Metastatic Breast Carcinoma in the Ovary (tissue), 3 donors: ENCODE results near the gene MDM2.

DNA sequence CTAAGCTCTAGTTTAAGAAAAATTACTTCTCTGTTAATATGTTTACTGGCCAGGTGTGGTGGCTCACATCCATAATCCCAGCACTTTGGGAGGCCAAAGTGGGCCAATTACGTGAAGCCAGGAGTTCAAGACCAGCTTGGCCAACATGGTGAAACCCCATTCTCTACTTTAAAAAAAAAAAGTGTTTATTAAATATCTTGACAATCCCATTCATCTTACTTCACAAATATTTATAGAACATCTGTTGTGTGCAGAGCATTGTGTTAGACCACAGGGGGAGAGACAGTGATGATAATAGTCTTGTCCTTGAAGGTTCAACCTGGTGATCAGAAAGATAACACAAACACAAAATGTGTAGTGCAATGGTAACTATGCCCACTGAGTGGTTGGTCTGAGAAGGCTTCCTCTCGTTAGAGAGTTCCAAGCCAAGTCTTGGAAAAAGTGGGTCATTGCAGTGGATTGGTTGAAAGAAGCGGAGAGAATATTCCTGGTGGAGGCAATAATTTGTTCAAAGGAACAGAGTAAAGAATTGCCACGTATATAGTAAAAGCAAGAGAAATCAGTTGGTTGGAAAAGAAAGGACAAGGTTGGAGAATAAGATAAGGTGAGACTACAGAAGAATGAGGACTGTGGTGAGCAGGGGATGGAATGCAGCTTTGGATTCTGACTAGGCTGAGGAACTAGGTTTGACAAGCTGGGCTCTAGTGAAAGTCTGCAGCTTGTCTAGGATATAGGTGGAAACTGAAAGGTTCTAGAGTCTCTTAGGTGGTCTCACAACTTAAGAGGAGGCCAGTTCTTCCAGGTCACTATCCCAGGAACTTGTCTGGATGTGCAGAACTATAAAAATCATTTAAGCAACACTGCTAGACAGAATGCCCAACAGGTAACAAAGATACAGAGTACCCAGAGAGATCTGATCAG, 42.4 kb downstream of the IRAK3 start:
- PRO-cap, 3 experiments, result no peak in any of the 3 experiments

- PRO-cap, 3 experiments, result no peak in any of the 3 experiments
Measured at GRCh38 chr12:66236138-66236969, 47.3 kb downstream of the IRAK3 start.

- PRO-cap, 3 experiments, result no peak in any of the 3 experiments
Measured at GRCh38 chr12:66987710-66988381, 281.3 kb upstream of the CAND1 start.

- PRO-cap, 3 experiments, result peak in 3 of 3 experiments; most common plus-strand start chr12:67268907 (in 2); most common minus-strand start chr12:67268782 (in 3)
Measured at GRCh38 chr12:67268231-67268991, 747 bp upstream of the CAND1 start.

DNA sequence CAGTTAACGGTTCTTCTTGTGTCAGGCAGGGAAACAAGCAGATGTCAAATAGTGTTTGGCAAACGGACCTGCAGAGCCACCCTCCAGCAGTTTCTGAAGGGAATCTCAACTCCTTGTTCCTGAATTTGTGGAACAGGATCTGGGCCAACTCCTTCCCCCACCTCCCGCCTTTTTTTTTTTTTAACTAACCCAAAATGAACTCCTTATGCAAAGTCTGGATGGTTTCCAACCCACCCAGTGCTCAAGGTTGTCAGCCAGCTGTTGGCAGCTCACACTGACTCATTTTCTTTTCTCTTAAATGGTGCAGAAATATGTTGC, 187.4 kb downstream of the CAND1 start:
- PRO-cap, 3 experiments, result no peak in any of the 3 experiments

DNA sequence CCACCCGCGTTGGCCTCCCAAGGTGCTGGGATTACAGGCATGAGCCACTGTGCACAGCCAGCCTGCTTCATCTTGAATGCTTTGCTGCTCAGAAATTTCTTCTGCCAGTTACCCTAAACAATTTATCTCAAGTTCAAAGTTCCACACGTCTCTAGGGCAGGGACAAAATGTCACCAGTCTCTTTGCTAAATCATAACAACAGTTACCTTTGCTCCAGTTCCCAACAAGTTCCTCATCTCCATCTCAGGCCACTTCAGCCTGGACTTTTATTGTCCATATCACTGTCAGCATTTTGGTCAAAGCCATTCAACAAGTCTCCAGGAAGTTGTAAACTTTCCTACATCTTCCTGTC, 159.6 kb upstream of the DYRK2 start:
- PRO-cap, 3 experiments, result no peak in any of the 3 experiments

- PRO-cap, 3 experiments, result no peak in any of the 3 experiments
Measured at GRCh38 chr12:67659114-67659313, 10.5 kb downstream of the DYRK2 start.

DNA sequence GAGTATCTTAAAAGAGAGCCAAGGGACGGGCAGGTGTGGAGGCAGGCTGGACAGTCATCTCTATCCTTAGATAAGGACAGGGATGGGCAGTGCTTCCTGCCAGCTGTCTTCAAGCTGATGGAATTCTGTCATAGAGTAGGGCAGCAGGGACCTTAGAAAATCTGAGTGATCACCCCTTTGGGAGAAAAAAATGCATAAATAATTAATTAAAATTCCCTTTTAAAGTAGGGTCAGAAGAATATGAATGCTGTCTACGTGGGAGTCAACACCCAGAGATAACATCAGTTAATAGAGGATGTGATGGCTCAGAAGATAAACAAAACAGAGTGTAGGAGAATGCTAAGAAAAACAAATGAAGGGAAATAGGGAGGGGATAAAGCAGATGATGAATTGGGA, 57.3 kb downstream of the DYRK2 start:
- PRO-cap, 3 experiments, result no peak in any of the 3 experiments

GRCh38 chr12:67772595-67773399, 124.3 kb downstream of the DYRK2 start:
- PRO-cap, 3 experiments, result no peak in any of the 3 experiments

- PRO-cap, 3 experiments, result no peak in any of the 3 experiments
Measured at GRCh38 chr12:68175342-68176238, 16.1 kb upstream of the IFNG start.

DNA sequence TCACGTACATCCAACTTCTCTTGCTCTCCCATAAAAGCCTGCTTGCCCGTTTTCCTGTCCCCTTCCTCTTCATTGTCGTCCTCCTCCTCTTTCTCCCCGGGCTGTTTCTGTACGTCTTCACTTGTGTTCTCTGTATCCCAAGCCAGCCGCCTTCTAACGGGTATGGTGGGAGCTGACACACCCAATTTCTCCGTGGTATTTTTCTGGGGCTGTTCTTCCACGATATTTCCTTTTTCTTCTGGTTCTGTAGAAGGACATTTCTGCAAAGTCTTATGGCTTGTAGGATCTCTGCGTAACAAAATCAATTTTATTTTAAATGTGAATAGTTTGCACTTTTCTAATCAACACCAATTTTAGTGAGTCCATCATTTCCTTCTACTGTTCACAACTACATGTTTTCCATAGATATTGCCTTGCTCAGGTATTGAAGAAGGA, 17.2 kb downstream of the MDM1 start:
- PRO-cap, 3 experiments, result no peak in any of the 3 experiments

DNA sequence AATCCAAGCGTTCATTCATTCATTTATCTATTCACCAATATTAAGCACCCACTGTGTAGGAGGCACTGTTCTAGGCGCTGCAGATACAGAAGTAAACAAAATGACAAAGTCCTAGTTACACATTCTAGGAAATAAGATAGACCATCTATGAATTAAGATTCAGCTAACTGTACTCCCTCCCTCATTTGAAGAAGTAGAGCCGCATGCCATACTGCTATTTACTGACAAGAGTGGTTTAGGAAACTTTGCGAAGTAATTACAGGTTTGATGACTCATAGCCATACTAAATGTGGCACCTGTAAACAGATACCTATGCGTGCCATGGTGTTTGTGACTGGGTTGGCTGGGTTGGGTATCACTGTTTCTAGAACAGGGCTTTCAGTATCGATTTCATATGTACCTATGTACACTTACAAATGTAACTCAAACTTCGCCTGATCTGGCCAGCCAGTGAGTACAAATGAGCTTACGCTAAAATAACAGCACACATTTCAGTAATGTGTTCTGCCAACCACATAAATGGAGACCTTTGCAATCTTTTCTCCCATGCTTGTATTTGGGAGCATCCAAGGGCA, 42.0 kb upstream of the MDM1 start:
- PRO-cap, 3 experiments, result no peak in any of the 3 experiments

GRCh38 chr12:68807224-68808309, at the start of gene MDM2:
Gene MDM2, plus strand, starts transcription at chr12:68808177.
- PRO-cap, 3 experiments, result peak in 3 of 3 experiments; most common plus-strand start chr12:68808193 (in 3); most common minus-strand start chr12:68808093 (in 3)

- PRO-cap, 3 experiments, result no peak in any of the 3 experiments
Measured at GRCh38 chr12:68840973-68842017, 33.3 kb downstream of the MDM2 start.

DNA sequence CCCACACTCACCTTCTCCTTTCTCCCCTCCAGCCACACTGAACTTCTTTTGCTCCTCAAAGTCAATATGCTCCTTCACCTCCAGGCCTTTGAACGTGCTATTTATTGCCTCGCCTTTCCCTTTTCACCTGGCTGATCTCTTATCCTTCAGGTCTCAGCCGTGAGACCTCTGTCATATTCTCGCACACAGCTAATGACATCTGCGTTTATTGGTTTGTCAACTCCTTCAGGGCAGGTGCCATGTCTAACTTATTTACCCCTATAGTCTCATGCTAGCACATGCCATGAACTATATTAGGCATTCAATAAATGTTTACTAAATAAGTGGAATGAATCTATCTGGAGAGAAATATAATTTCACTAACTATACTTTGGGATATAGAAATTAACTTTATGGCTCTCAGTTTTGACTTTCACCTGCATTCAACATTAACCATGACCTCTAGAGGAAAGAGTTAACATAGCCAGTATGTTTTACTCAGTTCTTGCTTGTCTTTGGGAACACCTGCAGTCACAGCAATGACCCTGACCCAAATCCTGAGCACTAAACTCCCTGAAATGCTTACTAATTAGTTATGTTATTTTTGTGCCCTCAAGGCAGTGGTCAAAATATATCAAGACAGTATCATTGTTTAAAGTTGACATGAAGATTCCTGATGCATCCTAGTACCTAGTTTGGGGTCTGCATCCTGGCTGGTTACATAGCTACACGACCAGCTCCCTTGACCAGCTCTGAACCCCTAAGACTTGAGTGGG, 15.7 kb downstream of the CPM start:
- PRO-cap, 3 experiments, result no peak in any of the 3 experiments

DNA sequence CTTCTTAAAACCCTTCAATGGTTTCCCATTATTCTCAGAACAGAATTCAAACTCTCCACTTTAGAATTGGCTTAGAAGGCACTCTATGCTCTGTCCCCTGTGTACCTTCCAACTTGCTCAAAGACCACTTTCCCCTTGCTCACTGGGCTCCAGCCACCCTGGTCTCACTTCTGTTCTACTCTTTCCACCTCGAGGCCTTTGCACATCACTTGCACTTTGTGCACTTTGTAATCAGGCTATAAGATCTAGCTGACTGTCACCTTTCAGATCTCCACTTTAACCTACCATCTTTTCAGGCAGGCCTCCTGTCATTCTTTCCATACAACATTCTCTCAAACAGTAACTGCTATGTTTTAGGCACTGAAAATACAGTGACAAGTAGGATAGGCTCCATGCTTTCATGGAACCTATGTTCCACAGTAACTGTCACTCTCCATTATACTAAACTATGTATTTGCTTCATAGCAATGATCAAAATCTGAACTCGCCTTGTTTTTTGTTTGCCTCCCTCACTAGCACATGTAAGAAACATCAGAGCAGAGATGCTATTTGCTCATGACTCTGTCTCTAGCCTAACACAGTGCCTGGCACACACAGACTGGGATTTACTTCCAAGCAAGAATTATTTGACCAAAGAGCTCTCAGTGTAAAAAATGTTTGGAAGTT, 14.0 kb downstream of the CPM start:
- PRO-cap, 3 experiments, result no peak in any of the 3 experiments

- PRO-cap, 3 experiments, result no peak in any of the 3 experiments
Measured at GRCh38 chr12:68978505-68978989, 45.6 kb upstream of the CPM start.

- PRO-cap, 3 experiments, result no peak in any of the 3 experiments
Measured at GRCh38 chr12:69006948-69008310, 74.5 kb upstream of the CPM start.

GRCh38 chr12:69256403-69257571, 17.4 kb downstream of the CPSF6 start:
- PRO-cap, 3 experiments, result no peak in any of the 3 experiments

- PRO-cap, 3 experiments, result peak in 2 of 3 experiments; most common plus-strand start chr12:69330150 (in 2); most common minus-strand start chr12:69330067 (in 1)
Measured at GRCh38 chr12:69329511-69330517, 18.4 kb upstream of the LYZ start.